Diencephalon (tissue), 2 donors: ENCODE data around the gene TEDC1.

- RAMPAGE, long total RNA = no peak
Measured at GRCh38 chr14:105027242-105027604, 6.3 kb upstream of the CDCA4 start.

- RAMPAGE, long total RNA = no peak
Measured at GRCh38 chr14:105033295-105034198, 12.7 kb upstream of the CDCA4 start.

- RAMPAGE, long total RNA = no peak
Measured at GRCh38 chr14:105059565-105060131, 5.6 kb downstream of the GPR132 start.

DNA sequence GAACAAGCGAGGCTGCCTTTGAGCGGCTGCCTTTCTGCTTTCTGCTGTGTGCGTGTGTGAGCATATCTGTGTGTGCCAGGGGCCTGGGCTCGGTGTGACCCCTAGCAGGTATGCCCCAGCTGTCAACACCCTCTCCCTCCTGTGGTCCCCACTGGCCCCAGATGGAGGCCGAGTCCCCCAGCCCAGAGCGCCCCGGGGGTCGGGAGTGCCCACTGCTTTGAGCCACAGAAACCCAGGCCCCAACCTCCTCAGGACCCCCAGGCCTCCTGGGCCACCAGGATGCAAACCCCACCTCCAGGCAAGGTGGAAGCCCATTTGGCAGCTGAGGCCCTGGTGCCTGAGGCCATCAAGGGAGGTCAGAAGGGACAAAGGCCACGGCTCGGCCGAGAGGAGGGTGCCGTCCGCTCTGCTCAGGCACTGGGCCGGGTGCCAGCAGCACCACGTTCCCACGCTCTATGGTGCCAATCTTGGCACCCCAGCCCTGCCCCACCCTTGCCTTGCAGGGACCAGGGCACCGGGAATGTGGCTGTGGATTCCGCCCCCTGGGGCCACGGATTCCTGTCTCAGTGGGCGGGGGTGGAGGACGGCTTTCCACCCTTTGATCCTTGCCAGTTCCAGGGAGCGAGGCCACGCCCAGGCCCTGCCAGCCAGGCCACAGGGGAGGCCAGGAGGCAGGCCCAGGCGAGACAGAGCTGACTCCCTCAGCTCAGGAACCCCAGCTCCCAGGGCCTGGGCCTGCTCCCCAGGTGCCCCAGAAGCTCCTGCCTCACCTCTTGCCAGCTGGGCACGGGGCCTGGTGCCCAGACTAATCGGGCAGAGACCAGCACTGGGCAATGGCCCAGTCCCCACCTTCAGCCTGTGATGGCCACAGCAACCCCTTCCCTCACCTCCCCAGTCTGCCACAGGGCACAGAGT, 26.2 kb upstream of the GPR132 start:
- RAMPAGE, long total RNA = no peak

- RAMPAGE, long total RNA = no peak
Measured at GRCh38 chr14:105093723-105094347, 28.6 kb upstream of the GPR132 start.

GRCh38 chr14:105167397-105168369, 893 bp downstream of the JAG2 start:
- RAMPAGE, long total RNA = no peak

- RAMPAGE, long total RNA = no peak
Measured at GRCh38 chr14:105201703-105202538, 20.8 kb upstream of the NUDT14 start.

DNA sequence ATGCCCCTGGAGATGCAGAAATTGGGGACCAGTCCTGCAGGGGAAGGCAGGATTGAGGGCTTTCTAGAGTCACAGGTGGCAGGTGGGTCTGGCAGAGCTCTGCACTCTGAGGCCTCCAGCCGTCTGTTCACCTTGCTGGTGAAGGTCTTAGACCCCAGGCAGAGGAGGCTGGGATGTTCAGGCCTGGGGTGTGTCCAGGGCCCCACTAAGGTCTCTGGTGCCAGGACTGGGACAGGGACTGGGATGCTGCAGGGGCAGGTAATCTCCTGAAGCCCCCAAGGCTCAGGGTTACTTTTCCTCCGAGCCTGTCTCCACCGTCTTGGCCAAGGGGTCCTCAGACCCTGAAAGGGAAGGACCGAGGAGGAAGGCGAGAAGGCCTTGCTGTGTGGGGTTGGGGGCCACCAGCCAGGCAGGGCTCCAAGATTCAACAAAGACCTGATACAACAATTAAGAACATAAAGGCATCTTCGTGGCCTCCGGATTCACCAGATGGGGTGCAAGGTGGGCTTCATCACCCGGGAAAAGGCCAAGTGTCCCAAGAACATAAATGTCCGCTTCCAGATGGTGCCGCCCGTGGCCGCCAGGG, 21.6 kb upstream of the NUDT14 start:
- RAMPAGE, long total RNA = no peak

GRCh38 chr14:105301448-105301666, 556 bp upstream of the BRF1 start:
- RAMPAGE, long total RNA = no peak

DNA sequence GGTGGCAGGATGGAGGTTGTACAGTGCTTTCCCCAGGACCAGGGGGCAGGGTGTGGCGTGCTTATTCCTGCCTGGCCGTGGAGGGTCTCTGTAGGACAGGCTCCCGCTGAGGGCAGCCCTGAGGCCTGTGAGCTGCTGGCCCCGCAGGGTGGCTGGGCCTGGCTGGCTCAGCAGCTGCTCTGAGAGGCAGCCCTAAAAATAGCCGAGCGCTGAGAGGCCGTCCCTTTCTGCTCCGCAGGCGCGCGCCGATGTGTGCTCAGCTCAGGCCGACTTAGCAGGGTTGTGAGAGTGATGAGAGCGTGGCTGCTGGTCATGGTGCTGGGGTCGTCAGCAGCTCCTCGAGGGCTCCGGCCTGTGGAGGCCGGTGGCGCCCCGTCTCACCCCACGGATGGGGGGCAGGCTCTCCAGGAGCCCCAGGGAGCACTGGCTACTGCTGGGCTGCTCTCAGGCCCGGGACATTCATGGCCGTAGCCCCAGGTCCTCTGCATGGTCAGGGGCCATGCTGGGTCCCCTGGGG, 9.9 kb downstream of the PACS2 start:
- RAMPAGE, long total RNA = no peak

DNA sequence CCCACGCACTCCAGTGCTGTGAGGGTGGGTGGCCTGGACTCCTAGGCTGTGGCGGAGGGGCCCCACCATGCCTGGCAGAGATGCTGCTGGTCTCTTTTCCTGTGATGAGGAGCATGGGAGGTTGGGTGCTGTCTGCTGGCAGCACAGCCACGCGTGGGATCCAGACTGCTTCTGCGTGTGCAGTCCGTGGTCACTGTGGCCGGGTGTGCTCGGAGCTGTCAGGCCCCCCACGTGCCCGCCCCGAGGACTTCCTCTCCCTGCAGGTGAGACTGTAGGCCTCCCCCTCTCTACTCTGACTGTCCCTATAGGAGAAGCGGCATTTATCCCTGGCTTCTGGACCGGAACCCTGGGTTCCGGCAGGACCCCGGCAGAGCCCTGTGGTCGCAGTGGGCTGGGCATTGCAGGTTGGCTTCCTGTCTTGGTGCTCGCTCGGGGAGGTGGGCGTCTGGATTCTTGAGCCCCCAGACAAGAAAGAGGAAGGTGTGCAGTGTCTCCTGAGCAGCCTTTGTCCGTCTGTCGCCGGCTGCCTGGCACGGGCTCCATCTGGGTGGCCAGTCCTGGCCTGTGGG, 2.4 kb downstream of the MTA1 start:
- RAMPAGE, long total RNA = no peak

DNA sequence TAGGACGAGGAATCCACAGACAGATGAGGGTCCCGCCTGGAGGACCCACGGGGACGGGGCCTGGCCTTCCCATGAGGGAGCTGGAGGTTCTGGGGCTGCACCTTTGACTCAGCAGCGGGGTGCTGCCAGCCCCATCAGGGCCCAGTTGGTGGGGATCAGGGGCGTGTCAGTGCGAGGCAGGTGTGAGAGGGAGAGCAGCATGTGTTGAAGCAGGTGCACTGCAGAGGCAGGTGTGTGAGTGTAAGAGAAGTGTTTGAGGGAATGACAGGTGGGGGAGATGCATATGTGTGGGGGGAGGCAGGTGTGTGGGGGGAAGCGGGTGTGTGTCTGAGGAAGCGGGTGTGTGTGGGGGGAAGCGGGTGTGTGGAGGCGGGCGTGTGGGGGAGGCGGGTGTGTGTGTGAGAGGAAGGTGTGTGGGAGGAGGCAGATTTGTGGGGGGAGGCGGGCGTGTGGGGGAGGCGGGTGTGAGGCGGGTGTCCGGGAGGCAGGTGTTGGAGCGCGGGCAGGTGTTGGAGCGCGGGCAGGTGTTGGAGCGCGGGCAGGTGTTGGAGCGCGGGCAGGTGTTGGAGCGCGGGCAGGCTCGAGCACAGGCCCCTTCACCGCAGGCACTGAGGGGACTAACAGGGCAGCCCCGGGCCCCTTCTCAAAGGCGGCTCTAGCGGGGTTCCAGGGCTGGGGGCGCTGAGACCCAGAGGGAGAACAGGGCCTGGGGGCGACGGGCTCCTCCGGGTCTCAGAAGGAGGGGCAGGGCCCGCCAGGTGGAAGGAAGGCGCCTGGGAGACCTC, 2.9 kb downstream of the CRIP2 start:
- RAMPAGE, long total RNA = no peak

- RAMPAGE, long total RNA = no peak
Measured at GRCh38 chr14:105490488-105491420, at the start of gene TEDC1. Gene TEDC1 (plus strand): TSS chr14:105491246.

DNA sequence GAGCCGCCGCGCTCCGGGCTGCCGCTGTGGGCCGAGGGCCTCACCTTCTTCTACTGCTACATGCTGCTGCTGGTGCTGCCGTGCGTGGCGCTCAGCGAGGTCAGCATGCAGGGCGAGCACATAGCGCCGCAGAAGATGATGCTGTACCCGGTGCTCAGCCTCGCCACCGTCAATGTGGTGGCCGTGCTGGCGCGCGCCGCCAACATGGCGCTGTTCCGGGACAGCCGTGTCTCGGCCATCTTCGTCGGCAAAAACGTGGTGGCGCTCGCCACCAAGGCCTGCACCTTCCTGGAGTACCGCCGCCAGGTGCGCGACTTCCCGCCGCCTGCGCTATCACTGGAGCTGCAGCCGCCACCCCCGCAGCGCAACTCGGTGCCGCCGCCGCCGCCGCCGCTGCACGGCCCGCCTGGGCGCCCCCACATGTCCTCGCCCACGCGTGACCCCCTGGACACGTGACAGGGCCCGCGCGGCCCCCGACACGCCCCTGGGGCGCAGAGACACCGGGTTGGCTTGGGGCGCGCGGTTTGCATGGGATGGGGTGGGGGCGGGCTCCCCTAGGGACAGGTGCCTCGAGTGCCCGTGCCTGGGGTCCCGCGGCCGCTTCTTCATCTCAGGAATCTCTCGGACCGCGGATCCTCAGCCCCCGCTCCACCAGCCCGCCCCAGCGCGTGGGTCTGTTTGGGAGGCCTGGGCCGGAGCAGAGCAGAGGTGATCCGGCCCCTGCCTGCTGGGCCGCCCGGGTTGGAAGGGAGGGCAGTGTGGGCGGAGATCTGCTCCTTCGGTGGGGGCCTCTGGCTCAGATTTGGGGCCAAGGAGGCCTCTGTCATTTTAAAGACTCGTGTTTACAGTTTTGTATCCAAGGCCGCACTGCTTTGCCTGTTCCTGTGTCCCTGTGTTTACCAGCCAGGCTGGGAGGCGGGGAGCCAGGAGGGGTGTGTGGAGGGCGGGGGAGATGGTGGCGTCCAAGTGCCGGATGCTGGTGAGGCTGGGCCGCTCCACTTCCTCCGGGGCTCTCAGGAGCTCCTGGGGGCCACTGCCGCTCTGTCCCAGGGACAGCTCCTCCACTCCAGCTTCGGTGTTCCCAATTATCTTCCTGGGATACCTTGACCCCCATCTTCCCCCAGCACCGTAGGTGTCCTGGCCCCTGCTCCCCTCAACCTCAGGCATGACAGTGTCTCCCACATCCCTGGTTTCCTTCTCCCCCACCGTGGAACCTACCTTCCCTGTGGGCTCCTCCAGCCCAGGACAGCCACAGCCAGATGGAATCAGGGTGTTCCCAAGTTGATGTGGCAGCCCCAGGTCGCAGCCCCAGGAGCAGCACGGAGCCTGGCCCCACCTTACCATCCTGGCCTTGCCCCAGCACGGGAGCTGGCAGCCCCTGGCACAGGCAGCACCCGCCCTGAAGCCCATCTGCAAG, 3.5 kb downstream of the TMEM121 start:
- RAMPAGE, long total RNA = no peak

GRCh38 chr14:105709302-105709970, 183.1 kb downstream of the TMEM121 start:
- RAMPAGE, long total RNA = no peak

DNA sequence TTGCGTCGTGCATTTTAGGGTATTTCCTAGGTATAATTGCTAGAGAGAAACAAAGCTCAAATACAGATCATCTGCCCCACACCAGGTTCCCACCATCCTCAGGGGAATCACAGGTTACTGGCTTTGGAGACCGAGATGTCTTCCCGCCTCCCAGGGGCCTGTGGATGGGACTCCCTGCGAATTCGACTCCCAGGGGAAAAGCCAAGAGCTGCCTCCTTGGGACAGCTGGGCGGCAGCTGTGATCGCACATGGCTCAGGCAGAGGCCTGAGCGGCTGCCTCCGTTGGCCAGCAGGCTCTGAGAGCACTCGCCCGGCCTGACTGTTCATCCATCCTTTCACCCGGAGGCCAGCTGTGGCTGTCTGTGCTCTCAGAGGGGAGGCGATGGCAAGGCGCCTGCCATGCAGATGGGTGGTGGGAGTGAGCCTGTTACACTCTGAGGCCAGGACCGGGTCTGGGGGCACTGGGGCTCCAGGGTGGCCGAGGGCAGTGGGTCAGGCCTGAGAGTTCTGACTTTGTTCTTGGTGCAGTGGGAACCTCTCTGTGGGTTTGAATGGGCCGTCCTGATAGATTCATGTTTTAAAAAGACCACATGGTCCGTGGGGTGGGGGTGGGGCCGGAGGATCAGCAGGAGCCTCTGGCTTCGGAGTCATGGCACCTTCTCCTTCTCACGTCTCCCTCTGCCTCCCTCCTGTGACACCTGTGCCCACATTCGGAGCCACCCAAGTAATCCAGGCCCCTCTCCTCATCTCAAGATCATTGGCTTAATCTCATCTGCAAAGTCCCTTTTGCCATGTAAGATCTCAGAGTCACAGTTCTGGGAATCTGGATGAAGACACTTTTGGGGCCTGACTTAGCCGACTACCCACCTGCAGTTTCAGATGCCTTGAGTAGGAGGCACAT, 292.4 kb downstream of the TMEM121 start:
- RAMPAGE, long total RNA = no peak

- RAMPAGE, long total RNA = no peak
Measured at GRCh38 chr14:105854833-105855321, 328.5 kb downstream of the TMEM121 start.

DNA sequence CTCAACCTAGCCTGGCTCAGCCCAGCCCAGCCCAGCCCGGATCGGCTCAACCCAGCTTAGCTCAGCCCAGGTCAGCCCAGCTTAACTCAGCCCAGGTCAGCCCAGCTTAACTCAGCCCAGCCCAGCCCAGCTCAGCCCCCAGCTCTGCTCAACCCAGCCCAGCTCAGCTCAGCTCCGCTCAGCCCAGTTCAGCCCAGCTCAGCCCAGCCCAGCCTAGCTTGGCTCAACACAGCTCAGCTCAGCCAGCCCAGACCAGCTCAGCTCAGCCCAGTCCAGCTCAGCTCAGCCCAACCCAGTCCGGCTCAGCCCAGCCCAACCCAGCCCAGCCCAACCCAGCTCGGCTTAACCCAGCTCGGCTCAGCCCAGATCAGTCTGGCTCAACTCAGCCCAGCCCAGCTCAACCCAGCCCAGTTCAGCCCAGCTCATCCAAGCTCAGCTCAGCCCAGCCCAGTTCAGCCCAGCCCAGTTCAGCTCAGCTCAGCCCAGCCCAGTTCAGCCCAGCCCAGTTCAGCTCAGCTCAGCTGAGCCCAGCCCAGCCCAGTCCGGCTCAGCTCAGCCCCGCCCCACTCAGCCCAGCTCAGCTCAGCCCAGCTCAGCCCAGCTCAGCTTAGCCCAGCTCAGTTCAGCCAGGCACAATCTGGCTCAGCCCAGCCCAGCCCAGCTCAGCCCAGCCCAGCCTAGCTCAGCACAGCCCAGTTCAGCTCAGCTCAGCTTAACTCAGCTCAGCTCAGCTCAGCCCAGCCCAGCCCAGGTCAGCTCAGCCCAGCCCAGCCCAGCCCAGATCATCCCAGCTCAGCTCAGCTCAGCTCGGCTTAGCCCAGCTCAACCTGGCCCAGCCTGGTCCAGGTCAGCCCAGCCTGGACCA, 331.7 kb downstream of the TMEM121 start:
- RAMPAGE, long total RNA = no peak

- RAMPAGE, long total RNA = no peak
Measured at GRCh38 chr14:105859450-105860421, 333.4 kb downstream of the TMEM121 start.

GRCh38 chr14:105889657-105890255, 363.4 kb downstream of the TMEM121 start:
- RAMPAGE, long total RNA = no peak